A172 (cell line): ENCODE measurements around the gene ATP5PO.

DNA sequence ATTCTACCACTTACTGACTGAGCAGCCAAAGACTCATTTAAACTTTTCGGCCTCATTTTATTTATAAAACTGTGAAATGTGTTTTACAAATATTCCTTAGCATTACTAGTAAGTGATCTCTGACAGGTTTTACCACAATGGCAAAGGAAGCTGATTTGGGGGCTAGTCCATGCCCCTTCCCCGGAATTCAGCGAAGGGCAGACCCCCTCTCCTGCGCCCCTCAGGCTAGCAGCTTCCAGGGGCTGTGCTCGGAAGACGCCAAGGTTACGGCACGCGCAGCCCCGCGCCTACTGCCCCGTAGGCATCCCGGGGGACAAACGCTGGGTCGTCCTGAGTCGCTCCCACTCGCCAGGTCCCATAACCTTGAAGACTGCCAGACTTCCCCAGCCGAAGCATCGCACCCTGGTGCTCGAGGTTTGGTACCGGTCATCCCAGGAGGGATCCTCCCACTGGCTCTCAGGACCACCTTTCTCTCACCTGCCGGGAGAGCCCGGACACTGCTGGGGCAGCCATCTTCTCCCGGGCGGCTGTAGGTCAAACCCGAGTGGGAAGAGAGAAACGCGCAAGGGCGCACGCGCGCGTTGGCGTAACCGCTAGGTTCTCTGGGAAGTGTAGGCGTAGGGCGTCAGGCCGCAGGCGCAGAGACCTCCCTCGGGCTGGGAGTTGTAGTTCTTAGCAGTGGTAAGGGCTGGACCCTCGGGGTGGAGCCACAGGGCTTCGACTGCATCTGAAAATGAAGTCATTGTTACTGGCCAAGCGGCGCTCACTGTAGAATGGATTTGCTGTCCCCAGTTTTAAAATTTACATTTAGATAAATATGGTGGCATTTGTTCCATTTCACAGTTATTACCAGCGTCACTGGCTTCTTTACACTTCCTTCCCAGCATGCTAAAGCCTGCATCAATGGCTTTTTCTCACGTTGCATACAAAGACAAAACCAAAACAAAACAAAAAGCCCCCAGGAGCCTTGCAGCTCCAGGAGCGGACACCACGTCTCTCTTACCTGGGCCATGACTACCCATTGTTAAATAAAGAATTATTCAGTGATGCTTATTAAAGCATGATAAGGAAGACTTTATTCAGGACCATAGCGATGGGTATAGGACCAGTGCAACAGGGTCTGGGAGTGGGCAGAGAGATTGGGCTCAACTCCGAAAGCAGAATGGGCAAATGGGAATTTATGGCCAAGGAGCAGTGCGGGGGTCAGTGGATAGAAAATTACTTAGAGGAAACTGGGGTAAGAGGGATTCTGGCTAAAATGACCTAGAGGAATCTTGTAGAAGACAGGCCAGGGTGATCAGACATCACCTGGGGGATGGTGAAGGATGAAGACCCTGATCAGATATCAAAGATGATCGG is at the start of gene ATP5PO:
Gene ATP5PO, minus strand, starts transcription at position 554 of the 1,359 bp plus-strand sequence.
- RAMPAGE, long total RNA = start-site peak on the minus strand centred at position 535 of the sequence, 30 bp wide, 3,178 and 1,101 reads in 2 replicates

DNA sequence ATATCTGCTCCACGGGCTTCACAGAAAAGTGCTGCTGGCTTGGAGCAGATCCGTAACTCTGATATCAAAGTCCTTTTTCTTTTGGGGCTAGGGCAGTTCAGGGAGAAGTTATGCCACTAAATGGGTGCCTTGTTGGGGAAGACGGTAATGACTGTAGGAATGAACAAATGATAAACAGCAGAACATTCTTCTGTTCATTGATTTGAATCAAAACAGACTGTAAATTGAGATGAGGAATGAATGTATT is 8.9 kb upstream of the ATP5PO start:
- RAMPAGE, long total RNA = no peak

- RAMPAGE, long total RNA = no peak
These were observed 22.3 kb upstream of the ATP5PO start for GRCh38 chr21:33937938-33938344.

GRCh38 chr21:33949391-33950831 is 34.3 kb upstream of the ATP5PO start:
- RAMPAGE, long total RNA = no peak

- RAMPAGE, long total RNA = no peak
These were observed 129.7 kb downstream of the MRPS6 start for GRCh38 chr21:34202982-34203554.

DNA sequence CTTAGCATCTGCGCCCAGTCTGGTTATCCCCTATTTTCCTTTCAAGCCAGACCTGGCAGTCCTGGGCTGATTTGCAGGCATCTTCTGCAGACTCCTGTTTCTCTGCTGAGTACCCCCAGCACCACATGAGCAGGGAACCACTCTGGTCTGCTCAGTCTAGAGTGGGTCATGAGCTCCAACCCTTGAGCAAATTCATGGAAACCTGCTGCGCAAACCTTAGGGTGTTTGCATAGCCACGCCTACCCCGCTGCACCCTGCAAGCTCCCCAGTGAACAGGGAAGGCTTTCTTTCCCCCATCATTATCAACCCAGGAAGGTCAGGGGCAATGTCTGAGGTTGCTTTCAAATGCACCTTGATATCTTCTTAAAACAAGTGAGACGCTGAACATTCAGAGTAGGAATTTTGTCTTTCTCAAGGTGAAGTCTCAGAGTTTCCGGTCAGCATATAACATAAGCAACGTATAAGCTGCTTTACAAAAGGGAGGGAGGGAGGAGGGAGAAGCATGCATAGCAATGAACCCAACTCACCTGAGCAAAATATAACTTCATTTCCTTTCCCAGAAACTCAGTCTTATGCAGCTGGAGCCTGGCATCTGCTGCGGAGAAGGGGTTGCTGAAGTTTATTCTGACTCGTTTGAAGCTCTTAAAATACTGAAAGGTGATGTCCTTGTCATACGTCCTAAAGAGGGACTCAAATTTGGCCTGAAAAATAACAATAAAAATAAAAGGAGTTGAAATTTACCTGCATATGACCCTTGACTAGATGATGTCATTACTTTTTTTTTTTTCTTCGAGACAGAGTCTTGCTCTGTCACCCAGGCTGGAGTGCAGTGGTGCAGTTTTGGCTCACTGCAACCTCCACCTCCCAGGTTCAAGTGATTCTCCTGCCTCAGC is 11.2 kb upstream of the KCNE1 start:
- RAMPAGE, long total RNA = no peak

- RAMPAGE, long total RNA = no peak
These were observed 33.3 kb upstream of the KCNE1 start for GRCh38 chr21:34545013-34546049.

DNA sequence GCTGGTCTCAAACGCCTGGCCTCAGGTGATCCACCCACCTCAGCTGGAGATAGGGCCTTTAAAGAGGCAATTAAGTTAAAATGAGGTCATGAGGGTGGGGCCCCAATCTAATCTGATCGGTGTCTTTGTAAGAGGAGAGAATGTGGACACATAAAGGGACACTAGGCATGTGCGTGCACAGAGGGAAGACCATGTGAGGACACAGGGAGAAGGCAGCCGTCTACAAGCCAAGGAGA is 31.6 kb downstream of the RCAN1 start:
- RAMPAGE, long total RNA = no peak

- RAMPAGE, long total RNA = no peak
These were observed 138.6 kb downstream of the CLIC6 start for GRCh38 chr21:34807330-34807913.

- RAMPAGE, long total RNA = no peak
These were observed 142.7 kb downstream of the CLIC6 start for GRCh38 chr21:34811122-34812165.

GRCh38 chr21:34813978-34814820 is 145.4 kb downstream of the CLIC6 start:
- RAMPAGE, long total RNA = no peak

DNA sequence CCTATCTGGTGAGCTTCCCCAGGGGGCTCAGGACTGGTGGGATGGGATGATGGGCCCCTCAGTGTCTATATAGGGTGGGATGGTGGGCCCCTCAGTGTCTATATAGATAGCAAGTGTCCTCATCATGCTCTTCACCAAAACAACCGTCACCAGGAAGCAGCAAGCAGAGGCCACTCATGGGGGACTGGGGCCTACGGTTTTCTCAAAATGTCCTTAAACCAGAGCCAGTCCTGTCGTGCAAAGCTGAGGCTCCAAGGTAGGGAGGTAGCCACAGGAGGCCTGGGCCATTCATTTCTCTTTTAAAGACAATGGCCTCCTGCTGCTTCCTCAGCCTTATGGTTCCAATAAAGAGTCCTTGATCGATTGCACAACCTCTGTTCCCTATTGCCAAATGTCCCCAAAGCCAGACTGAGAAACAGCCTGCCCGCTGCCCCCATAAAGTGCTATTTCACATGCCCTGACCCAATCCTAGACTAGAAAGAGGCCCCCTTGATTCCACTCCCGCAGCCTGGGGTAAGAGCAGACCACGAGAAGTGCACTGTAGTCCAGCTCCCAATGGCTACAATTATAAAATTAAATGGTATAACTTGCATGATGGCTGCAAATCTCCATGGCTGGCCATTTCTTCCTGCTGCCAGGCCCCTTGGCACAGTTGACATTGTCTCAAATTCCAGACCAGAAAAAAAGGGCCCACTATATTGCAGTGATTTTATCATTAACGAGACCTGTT is 166.7 kb downstream of the CLIC6 start:
- RAMPAGE, long total RNA = no peak

DNA sequence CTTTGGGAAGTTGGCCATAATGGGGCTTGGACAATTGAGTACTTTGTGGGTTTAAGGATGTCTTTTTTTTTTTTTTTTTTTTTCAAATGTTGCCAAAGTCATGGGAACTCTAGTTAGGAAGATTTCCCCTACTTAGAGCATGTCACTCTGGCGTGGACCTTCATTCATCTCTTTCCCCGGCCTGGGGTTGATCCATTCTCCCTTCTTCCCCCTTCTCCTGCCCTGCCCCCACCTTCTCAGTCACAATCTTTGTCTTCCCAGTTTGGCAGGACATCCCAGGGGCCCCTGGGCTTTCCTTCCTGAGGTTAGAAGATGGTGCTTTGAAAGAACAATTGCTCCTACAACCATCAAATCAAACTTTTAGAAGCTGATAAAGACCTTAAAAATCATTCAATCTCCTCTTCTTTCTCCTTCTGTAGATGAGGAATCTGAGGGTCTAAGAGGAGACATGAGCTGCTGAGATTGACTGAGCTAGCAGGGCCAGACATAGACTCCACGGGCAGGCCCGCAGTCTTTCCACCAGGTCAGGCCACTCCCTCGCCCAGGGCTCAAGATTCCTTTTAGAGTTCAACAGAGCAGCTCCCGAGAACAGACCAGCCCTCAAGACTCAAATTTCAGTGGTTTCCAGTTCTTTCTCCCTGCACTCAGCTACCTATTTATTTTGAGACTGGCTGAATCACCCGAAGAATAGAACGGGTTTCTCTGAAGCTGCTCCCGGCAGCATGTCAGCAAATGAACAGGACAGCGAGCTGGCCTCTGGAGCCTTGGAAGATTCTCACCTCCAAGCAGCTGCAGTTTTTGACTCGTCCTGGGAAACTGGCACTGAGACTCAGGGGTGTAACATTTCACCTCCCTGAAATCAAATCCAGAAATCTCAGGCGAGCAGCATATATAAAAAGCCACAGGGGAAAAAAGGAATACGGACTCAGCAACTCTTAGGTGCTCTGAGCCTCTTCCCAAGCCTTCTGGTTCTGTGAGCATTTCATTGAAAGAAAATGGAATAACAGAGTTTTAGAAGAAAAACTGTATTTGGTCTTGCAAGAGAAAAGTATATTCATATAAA is 177.7 kb downstream of the CLIC6 start:
- RAMPAGE, long total RNA = no peak

- RAMPAGE, long total RNA = no peak
These were observed 166.4 kb downstream of the RUNX1 start for GRCh38 chr21:34882424-34883428.

DNA sequence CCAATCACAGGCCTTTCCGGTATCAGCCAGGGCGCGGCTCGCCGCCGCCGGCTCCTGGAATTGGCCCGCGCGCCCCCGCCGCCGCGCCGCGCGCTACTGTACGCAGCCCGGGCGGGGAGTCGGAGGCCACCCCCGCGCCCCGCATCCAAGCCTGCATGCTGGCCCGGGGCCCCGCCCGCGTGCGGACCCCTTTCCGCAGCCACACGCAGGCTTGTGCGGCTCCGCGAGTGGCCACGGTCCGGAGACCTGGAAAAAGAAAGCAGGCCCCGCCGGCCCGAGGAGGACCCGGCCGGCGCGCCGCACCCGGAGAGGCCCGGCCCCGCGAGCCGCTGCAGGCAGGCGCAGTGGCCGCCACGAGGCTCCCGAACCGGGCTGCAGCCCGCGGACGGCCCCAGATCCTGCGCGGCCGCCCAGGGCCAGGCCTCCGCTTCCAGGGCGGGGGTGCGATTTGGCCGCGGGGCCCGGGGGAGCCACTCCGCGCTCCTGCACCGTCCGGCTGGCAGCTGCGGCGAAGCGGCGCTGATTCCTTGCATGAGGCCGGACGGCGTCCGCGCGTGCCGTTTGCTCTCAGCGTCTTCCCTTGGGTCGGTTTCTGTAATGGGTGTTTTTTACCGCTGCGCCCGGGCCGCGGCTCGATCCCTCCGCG is 160.2 kb downstream of the RUNX1 start:
- RAMPAGE, long total RNA = no peak

DNA sequence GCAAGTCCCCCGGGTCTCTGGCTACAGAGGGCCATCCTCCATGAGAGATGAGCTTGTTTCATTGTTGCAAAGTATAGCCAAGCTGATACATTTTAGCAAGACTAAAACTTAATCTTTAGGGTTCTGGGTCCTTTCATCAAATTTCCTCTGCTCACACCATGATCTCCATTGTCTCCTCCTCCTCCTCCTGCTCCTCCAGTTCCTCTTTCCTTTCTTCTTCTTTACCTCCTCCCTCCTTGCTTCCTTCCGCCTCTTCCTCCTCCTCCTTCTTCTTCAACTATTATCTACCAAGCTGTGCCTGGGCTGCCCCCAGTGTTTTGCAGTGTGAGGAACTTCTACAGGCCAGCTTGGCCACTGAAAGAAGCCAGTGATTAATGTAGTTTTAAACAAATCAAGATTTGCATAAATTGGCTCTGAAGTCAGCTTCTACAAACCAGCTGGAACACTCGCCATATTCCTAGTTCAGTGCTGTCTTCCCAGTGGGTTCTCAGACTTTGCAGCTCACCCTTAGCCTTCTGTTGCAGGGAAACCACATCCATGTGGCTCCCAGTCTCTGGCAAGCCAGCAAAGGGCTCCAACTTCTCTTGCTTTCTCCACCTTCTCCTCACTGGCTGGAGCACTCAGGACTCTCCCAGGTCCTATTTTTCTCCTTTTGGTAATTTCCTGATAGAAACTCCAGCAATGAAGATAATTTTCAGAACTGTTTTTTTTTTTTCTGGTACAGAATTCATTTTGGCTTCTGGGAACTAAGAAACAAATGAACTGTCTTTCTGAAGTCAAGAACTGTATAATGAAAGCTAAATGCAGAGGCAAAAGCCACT is 139.2 kb downstream of the RUNX1 start:
- RAMPAGE, long total RNA = no peak

GRCh38 chr21:34992151-34992446 is 57.0 kb downstream of the RUNX1 start:
- RAMPAGE, long total RNA = no peak

- RAMPAGE, long total RNA = no peak
These were observed 29.7 kb downstream of the RUNX1 start for GRCh38 chr21:35019350-35019930.

DNA sequence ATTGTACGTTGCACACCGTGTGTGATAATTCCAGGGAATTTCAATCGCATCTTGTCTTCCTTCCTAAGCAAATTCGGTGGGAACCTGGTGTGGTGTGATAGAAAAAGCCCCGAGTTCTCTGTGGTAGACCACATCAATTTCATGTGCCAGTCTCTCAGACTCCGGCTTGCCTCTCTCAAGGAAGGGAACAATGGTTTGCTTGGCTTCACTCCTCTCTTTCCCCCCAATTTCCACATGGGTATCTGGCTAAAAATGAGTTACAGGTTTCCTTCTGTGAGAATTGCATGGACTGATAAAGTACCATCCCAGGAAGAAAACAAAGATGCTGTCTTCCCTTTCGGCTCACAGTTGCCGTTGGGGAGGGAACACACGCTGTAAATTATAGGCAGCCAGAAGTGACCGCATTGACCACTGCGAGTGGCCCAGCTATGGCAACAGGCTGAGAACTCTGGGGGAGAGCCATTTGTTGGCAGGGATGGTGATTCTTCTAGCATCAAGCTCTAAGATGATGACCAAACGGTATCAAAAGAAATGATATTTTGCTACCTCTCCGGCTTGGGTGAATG is 2.9 kb downstream of the RUNX1 start:
- RAMPAGE, long total RNA = no peak

DNA sequence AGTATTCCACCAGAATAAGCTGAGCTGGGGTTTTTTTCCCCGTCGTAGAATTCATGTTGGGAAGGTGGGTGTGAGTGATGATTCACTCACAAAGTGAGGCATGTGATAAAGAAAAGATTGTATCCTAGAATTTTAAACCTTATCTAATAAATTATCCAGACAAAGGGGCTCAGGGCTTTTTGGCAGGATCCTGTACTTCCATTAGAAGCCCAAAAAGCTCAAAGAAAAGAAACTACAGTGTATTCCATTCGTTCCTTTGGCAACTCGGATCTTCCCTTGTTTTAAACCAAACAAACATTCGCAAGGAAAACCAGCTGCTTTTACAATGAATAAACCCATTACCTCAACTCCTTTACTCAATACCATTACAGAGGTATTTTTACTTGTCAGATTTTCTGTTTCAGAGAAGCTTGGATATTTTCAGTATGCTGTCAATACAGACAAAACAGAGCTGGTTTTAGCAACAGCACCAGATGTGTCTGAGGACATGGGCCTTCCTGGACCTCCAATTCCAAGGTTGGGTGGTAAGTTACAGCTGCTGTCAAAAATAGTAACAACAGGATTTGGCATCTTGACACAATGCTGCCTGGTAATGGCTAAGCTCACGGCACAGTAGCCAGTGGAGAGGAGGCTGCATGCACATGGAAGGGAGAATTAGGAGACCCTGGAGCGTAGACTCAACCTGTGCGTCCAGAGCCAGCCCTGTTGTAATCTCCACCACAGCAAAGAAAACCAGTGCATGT is 159.9 kb upstream of the RUNX1 start:
- RAMPAGE, long total RNA = no peak